Hematopoietic multipotent progenitor cell (in vitro differentiated cells): Measurements from ENCODE around the genes SLCO4C1, GIN1 and FER.

GRCh38 chr5:101145214-101145484 lies 242.1 kb upstream of the ST8SIA4 start:
- CAGE, long polyA plus RNA, result no peak

DNA sequence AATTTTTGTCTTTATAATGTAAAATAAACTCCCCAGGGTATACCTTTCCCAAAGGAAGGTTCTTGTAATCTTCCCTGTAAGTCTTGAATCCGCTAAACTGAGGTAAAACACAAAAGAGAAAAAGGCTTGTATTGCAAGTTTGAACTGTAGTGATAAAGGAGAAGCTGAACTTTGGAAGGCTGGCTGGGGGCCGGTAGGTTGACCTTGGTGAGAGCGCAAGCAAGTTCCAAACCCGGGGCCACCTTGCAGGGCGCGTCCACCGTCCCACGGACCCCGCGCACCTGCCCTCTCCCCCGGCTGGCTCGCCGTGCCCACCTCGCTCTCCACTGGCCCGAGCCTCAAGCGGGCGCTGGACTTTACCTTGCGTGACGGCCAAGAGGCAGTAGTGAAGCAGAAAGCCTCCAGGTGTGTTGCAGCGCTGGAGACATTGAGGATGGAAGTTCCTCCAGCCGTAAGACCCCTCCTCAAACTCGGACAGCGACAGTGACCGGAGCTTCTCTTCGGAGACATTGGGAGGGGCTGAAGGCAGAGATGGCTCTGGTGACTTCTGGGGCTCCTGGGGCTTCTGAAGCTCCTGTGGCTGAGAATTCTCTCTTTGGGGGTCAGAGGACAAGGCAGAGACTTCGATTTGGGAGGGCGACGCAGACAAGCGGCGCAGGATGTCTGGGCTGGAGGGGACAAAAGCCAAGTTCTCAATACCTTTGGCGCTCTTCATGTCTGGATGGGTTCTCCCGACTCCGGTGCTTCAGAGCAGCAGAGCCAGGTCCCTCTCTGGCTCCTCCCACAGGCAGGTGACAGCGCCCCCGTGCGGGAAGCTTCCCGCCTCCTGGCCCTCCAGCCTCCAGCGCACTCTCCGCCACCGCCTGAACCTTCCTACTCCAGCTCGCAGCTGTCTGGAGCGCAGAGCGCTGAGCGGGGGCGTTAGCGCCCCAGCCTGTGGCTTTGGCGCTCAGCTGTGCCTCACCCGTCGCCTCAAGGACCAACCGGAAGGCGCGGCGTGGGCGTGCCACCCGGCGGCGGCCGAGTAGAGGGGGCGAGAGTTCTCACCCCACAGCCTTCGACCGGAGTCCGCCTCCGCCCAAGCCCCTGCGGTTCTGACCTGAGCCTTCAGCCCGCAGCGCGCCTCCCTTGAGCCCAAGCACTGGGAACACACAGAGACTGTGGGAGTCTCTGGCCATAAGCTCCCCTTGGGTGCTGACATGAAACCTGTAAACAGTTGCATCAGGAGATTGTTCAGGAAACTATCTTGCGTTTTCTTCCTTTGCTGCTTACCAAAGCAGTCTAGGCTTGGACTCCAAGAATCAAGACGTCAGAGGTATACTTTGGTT lies at the start of gene SLCO4C1:
SLCO4C1 (minus strand) TSS at position 737 of the 1,328 bp plus-strand sequence.
- CAGE, long polyA plus RNA, result no peak

- CAGE, long polyA plus RNA, result no peak
Observed at GRCh38 chr5:102754050-102754520, 1.0 kb upstream of the PAM start.

- CAGE, long polyA plus RNA, result no peak
Observed at GRCh38 chr5:102754521-102754611, 739 bp upstream of the PAM start.

- CAGE, long polyA plus RNA, result no peak
Observed at GRCh38 chr5:102802591-102803233, 47.6 kb downstream of the PAM start.

DNA sequence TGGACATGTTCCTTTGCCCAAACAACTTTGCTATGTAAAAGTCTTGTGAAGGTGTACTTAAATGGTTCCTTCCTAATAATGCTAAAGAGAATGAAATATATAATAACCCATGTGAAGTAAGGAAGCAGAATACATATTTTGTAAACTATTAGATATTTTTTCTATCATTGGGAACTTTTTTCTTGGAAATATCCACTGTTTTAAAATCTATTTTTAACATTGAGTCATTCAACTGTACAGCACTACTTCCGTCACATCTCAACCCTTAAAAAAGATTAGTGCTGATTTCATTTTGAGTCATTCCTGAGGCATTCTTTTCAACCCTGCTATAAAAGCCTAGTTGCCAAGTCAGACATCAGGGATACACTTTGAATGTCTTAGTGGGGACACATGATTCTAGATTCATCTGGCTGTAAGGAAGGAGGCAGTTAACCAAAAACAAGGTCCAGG lies 161.0 kb downstream of the GIN1 start:
- CAGE, long polyA plus RNA, result no peak

DNA sequence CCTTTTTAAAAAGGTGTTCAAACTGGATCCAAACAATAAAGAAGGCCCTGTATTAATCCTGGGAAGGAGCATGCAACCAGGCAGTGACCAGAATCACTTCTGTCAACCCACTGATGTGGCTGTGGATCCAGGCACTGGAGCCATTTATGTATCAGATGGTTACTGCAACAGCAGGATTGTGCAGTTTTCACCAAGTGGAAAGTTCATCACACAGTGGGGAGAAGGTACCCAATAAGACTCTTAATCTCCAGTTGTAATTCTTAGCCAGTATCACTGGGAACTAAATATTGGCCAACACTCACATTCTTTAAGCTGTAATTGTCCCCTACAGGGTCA lies 113.2 kb downstream of the GIN1 start:
- CAGE, long polyA plus RNA, result no peak

GRCh38 chr5:103119490-103120438 lies at the start of gene GIN1:
GIN1 (minus strand) TSS chr5:103120138.
- CAGE, long polyA plus RNA, result start-site peak on the minus strand at chr5:103120106-103120130, 28 reads

DNA sequence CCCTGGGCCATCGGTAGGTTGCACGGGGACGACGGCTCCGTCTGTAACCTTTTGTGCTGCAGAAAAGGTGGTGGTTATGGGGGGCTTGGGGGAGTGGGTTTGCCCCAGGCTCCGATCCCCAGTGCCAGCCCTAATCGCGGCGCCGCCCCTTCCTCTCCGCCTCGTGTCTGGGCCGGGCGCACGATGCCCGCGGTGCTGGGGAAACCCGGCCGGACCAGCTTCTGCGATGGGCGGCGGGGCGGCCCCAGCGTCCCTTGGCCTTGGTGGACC lies 256 bp downstream of the MACIR start:
- CAGE, long polyA plus RNA, result no peak

GRCh38 chr5:103561431-103561955 lies 1.1 kb downstream of the NUDT12 start:
- CAGE, long polyA plus RNA, result no peak

- CAGE, long polyA plus RNA, result no peak
Observed at GRCh38 chr5:107389085-107389713, 281.5 kb downstream of the EFNA5 start.

DNA sequence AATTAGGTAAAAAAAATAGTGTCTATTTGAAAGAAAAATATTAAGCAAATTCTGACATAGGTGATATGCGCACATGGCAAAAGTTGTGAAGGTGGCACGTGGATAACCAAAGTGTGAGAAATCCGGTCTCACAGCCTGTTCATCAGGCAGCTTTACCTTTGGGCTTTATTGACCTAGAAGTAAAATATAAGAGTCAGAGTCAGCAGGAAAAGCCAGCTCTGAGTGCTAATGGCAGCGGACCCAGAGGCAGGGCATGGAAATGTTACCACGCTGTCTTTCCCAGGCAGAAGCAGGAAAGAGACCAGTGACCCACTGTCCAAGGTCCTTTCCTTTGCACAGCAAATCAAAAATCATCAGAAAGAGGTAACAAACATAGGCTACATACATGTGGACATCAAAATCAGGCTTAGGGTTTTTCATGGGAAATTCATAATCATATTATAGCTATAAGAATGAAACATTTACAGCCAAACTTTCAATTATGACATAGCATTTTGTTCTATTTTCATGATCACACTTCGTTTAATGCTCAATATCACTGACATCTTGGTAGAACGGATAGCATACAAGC lies 203.1 kb downstream of the EFNA5 start:
- CAGE, long polyA plus RNA, result no peak

DNA sequence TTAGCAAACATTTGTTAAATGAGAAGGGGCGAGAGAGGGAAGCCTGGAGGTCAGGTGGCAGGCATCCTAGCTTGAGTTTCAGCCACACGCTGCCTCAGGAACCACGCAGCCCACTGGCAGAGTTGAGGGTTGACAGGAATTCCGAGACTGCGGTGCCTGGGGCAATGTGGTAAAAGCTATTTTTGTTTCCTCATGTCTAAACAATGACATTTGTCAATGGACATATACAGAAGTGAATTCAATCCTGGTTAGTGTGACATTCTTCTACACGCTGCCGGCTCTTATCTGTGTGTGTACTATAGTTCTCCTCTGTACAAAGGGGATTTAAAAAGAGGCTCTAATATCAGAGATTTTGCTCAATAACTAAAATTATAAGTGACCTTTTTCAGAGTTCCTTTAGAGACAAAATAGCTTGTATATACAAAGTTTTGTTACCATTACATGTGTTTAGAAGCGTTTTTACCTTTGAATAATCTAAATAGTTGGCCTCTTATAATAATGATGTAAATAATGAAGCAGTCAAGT lies 113.3 kb downstream of the EFNA5 start:
- CAGE, long polyA plus RNA, result no peak

DNA sequence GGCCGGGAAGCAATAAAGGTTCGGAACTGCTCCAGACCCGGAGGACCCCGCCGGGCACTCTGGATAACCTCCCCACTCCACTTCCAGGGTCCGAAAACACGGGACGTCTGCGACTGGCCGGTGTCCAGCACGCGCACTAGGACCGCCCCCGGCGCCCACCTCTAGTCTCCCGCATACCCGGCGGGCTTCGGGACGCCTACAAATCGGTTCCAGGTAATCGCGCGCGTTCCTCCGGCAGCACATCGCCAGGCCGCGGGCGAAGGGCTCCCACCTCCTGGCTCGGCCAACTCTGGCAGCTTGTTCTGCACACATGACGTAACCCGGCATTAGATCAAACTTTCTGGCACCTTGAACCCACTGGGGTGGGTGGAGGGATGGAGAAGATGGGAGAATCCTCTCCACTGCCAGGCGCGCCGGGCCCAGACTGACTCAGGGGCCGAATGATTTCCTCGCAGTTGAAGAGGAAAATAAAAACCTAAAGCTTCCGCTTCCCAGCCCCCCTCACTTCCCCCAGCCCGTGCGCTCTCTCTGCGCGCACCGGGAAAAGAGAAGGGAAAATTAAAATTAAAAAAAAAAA lies 1.2 kb downstream of the EFNA5 start:
- CAGE, long polyA plus RNA, result no peak

DNA sequence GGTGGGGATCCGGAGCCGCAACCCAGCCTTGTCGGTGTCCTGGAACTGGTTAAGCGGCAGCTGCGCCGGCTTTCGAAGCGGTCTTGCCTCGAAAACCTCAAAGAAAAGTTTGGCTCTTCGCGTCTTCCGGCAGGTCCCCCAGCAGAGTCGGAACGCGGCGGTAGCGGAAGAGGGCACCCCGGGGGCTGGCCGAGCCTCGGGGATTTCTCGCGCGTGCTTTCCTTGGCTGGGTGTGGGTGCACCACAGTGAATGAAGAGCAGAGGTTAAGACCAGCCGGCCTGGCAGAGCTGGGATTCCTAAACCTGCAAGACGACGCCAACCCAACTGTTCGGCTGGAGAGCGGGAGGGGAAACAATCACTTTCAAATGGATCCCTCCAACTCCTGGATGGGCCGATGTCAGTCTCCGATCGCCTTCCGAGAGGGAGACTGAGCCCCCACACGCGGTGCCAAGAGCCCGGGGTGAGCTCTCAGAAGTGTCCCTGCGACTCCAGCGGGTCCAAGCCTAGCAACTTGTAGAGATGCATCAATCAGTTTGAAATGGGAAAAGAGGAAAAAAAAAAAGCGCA lies 718 bp upstream of the EFNA5 start:
- CAGE, long polyA plus RNA, result no peak

GRCh38 chr5:107672578-107672871 lies 1.8 kb upstream of the EFNA5 start:
- CAGE, long polyA plus RNA, result no peak

DNA sequence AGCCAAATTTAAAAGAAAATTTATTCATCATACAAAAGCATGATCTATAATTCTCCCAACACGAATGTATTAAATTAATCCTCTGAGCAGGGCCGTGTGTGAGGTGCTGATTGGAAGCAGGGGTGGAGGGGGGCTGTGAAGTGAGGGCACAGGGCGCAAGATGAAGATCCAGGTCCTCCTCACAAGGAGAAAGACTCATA lies 206.9 kb downstream of the FBXL17 start:
- CAGE, long polyA plus RNA, result no peak

DNA sequence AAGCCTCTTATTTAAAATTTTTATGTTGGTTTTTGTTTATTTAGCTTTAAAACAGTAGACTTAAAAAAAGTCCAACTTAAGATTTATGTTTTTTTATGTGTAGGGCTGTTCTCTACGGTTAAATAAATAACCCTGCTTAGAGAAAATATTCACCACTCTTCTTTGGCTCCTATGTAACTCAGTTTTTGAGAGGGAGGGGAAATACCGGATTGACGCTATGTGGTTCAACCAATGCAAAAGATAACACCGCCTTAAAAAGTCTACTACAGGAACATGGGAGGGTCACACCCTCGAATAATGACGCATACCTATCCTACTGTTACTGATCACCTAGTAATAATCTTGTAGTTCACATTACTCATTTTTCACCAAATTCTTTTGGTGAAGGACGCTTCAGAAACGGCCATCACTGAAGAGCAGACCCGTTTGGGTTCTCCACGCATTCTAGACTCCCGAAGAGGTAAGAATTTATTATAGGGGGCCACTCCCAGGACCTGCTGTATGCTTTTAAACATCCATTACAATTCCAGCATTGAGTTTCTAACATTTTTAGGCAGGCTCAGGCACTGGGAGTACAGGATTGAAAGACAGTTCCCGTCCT lies at the start of gene FER:
FER (plus strand) TSS at position 357 of the 601 bp plus-strand sequence.
- CAGE, long polyA plus RNA, result no peak

- CAGE, long polyA plus RNA, result no peak
Observed at GRCh38 chr5:108748873-108749981, 1.5 kb downstream of the FER start.

GRCh38 chr5:108884951-108885304 lies 137.2 kb downstream of the FER start:
- CAGE, long polyA plus RNA, result no peak